HT1080 (cell line): Measurements from ENCODE around the genes LONP1 and DENND1C.

RAMPAGE:
- cytosol, long total RNA, result no peak
- long total RNA, result no peak
- nucleus, long total RNA, result no peak
Observed at GRCh38 chr19:5322031-5322657, 18.5 kb downstream of the PTPRS start.

DNA sequence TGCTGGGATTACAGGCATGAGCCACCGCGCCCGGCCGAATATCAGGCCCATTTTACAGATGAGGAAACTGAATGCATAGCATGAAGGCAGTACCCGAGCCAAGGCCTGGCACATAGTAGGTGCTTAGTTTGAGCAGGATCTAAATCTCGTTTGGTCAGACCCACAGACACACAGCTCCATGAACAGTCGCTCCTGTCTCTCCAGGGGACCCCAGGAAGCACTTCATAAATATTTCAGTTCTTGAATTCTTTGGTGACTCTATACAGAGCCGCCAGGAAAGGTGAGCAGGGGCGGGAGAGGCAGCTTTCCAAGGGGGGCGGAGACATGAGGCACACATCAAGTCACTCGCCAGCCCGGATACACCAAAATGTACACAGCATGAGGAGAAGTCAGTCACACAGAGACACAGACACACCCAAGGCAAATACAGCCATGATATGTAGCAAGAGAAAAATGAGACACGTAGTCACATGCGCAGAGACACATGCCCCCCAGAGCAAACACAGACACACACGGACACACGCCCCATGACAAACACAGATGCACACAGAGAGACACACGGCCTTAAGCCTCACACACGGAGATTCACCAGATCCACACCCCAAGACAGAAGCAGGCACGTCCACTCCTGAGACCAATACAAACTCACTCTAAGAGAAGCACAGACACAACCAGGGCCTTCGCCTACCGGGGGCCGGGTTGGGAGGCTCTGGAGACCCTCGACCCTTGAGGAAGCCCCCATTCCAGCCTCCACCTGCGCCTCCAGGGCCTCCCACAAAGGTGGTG lies 44.9 kb downstream of the SAFB2 start:
RAMPAGE:
- cytosol, long total RNA, result no peak
- long total RNA, result no peak
- nucleus, long total RNA, result no peak

DNA sequence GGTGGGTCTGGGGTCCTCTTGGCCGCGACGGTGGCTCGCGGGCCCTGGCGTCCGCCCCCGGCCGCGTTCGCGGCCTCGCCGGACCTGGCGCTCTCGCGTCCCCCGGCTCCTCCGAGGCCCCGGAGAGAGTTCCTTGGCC lies 411 bp downstream of the SAFB start:
RAMPAGE:
- cytosol, long total RNA, result no peak
- long total RNA, result no peak
- nucleus, long total RNA, result no peak

GRCh38 chr19:5714016-5714565 lies 5.9 kb downstream of the LONP1 start:
RAMPAGE:
- cytosol, long total RNA, result no peak
- long total RNA, result no peak
- nucleus, long total RNA, result no peak

DNA sequence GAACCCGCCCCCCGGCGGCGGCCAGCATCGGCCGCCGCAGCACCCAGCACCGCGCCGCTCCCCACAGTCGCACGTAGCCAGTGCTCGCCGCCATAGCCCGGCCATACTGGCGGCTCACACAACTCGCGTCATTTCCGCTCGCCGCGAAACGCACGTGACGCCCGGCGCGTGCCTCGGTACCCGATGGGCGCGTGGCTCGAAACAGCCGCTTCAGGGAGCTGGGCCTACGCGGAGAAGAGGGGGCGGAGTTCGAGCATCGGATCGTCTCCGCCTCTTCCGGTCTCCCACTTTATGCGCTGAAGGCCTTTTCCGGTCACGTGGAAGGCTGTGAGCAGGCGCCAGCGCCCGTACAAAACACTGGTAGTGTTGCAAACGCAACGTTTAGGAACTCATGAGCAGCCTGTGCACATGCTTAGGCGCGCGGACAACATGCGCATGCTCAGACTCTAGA lies at the start of gene LONP1:
Gene LONP1 (minus strand): TSS at position 108 of the 451 bp plus-strand sequence.
RAMPAGE:
- cytosol, long total RNA, result no peak
- long total RNA, result no peak
- nucleus, long total RNA, result no peak

DNA sequence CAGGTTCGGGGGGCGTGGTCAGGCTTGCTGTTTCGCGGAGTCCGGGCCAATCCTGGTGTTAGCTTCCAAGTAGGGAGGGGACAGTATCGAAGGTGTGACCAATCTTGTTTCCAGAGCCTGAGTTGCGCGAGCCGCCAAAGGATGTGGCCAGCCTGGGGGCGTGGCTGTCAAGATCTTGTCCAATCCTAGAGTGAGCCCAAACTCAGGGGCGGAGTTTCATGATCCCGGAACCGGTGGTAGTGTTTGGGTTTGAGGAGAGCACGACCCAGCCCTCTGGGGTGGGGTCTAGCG lies 242 bp upstream of the VMAC start:
RAMPAGE:
- cytosol, long total RNA, result no peak
- long total RNA, result no peak
- nucleus, long total RNA, result no peak

RAMPAGE:
- cytosol, long total RNA, result no peak
- long total RNA, result no peak
- nucleus, long total RNA, result no peak
Observed at GRCh38 chr19:5940816-5941222, 26.8 kb downstream of the CAPS start.

GRCh38 chr19:5966056-5966775 lies 11.7 kb downstream of the RANBP3 start:
RAMPAGE:
- cytosol, long total RNA, result no peak
- long total RNA, result no peak
- nucleus, long total RNA, result no peak

DNA sequence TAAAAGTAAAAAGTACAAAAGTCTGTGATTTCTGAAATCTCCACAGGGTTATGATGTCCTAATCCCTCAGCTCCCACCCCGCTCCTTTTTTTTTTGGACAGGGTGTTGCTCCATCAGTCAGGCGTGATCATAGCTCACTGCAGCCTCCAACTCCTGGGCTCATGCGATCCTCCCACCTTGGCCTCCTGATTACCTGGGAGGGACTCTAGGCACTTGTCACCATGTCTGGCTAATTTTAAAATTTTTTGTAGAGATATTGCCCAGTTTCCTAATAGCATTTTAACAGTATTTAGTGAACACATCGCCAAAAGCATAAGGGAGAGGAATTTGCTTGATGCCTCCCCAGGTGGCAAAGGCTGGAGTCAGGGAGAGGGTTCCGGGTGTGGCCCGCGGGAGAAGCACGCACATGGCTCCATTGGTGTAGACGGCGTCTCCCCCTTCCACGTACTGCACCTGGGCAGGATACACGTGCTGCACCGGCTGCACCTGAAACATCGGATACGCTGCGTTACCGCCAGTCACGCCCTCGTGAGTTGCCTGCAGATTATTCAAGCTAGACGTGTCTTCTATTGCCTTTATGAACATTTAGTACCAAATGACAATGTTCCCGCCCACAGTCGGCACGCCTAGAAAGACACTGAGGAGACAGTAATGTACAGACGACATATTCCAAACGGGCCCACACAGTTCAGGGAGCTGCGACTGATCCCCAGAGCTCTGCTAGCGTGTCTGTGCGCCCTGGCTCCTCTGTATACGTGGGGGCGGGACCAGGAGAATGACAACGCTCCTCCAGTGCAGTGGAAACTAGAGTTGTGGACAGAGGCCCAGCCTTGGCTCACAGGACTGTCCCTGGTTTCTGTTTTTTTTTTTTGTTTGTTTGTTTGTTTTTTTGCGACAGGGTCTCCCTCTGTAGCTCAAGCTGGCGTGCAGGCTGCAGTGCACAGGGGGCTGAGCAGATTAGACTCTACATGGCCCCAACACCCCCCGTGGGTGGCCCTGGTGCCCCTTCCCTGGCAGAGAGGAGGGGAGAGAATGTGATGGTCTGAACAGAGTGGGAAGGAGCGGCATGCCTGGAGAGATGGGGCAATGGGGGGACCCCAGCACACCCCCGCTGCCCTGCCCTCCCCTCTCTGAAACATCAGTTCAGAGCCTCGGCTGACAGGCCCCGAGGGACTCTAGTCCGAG lies 64.1 kb upstream of the RANBP3 start:
RAMPAGE:
- cytosol, long total RNA, result no peak
- long total RNA, result no peak
- nucleus, long total RNA, result no peak

RAMPAGE:
- cytosol, long total RNA, result no peak
- long total RNA, result no peak
- nucleus, long total RNA, result no peak
Observed at GRCh38 chr19:6064202-6065141, 45.8 kb downstream of the RFX2 start.

RAMPAGE:
- cytosol, long total RNA, result no peak
- long total RNA, result no peak
- nucleus, long total RNA, result no peak
Observed at GRCh38 chr19:6100178-6100887, 10.0 kb downstream of the RFX2 start.

DNA sequence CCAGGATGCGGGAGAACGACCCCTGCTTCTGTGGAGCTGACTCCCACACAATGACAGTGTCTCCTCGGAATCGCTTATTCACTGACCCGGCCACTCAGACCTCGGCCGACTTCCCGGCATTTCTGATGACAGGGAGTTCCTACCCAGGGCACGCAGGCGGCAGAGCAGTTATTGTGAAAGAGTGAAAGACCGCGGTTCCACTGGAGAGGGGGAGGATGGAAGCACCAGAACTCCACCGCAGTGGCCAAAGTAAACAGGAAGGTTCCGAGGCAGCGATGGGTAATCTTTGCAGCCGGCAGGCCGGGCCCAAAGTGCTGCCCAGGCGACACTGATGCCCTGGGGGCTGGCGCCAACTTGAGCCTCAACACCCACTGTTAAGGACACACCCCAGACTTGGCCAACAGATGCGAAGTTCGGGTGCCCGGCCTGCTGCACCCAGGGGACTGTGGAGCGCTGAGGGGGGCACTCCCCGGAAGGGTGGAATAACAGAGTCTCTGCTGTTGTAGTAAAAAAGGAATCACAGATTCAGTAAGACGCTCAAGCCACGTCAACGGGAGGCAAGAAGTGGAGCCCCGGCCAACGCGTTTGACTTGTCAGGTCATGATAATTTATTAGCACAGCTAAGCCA lies 5.9 kb downstream of the MLLT1 start:
RAMPAGE:
- cytosol, long total RNA, result no peak
- long total RNA, result no peak
- nucleus, long total RNA, result no peak

GRCh38 chr19:6373775-6374121 lies 1.2 kb downstream of the ALKBH7 start:
RAMPAGE:
- cytosol, long total RNA, result no peak
- long total RNA, result no peak
- nucleus, long total RNA, result no peak

DNA sequence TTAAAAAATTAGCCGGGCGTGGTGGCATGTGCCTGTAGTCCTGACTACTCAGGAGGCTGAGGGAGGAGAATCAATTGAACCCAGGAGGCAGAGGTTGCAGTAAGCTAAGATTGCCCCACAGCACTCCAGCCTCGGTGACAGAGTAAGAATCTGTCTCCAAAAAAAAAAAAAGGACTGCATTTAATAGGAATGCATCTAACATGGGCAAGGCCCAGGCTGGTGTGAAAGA lies 8.5 kb upstream of the PSPN start:
RAMPAGE:
- cytosol, long total RNA, result no peak
- long total RNA, result no peak
- nucleus, long total RNA, result no peak

RAMPAGE:
- cytosol, long total RNA, result no peak
- long total RNA, result no peak
- nucleus, long total RNA, result no peak
Observed at GRCh38 chr19:6391758-6392001, 1.3 kb downstream of the GTF2F1 start.

DNA sequence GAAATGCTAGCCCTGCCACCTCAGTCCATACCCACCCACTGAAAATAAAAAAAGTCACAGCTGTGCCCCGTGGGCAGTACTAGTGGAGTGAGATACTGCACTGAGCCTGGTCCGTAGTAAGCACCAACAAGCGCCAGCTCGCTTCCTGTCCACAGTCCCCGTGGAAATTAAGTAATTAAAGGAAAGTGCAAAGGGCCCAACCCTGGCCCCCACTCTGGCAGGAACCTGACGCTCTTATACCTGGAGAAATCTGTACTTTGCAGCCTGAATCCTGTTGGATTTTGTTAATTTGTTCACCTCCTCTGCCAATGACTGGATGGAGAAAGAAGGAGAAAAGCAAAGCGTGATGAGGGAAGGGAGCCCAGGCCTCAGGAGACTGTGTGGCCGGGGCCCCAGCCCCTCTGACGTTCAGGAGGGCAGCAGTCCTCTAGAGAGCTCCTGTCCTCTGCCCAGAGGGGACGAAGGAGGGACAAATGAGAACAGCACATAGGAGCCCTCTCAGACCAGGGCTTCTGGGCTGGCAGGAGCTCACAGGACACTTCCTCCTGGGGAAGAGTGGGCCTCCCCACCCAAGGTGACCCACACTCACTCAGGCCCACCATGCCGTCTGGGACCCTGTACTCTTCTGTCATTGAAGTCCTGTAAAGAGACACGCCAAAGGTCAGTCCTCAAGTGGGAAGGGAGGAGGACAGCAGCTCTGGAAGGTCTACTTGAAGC lies 4.6 kb downstream of the KHSRP start:
RAMPAGE:
- cytosol, long total RNA, result no peak
- long total RNA, result no peak
- nucleus, long total RNA, result no peak

DNA sequence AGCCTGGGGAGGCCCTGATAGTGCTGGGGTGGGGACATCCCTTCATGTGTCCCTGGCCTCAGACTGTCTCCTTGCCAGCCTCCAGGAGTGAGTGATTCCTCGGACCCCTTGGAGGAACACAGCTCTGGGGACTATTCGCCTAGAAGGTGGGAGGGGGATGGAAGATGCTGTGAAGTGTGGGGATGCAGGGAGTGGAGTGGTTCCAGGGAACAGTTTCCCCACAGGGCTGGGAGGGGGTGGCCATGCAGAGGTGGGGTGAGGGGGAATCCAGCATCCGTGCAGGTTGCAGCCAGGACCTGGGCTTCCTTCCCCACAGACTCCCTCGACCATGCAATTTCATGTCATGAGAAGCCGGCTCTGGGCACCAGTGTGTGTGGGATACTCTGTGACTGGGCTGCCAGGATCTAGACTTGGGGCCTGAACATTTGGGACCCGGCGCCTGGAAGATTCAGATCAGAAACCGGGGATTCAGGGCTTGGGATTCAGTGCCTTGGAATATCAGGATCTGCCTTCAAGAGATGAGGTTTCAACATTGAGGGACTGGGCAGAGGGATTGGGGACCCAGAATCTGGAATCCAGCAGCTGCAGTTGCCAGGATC lies 7.0 kb upstream of the SLC25A41 start:
RAMPAGE:
- cytosol, long total RNA, result no peak
- long total RNA, result no peak
- nucleus, long total RNA, result no peak

GRCh38 chr19:6458622-6459440 lies 761 bp downstream of the SLC25A23 start:
RAMPAGE:
- cytosol, long total RNA, result no peak
- long total RNA, result no peak
- nucleus, long total RNA, result no peak

RAMPAGE:
- cytosol, long total RNA, result no peak
- long total RNA, result no peak
- nucleus, long total RNA, result no peak
Observed at GRCh38 chr19:6465021-6465665, 1.1 kb downstream of the CRB3 start.

GRCh38 chr19:6481599-6482414 lies at the start of gene DENND1C:
Gene DENND1C (minus strand): TSS chr19:6481787.
RAMPAGE:
- cytosol, long total RNA, result no peak
- long total RNA, result no peak
- nucleus, long total RNA, result no peak